Zone of skin (tissue), 1 donor: ENCODE data around the gene CAPRIN1.

GRCh38 chr11:33770159-33770686, 4.1 kb downstream of the FBXO3 start:
- RRBS = no CpG with 5 or more reads among the region's 2 CpGs

GRCh38 chr11:33860917-33861430, 30.9 kb downstream of the LMO2 start:
- RRBS = no CpG with 5 or more reads among the region's 6 CpGs

DNA sequence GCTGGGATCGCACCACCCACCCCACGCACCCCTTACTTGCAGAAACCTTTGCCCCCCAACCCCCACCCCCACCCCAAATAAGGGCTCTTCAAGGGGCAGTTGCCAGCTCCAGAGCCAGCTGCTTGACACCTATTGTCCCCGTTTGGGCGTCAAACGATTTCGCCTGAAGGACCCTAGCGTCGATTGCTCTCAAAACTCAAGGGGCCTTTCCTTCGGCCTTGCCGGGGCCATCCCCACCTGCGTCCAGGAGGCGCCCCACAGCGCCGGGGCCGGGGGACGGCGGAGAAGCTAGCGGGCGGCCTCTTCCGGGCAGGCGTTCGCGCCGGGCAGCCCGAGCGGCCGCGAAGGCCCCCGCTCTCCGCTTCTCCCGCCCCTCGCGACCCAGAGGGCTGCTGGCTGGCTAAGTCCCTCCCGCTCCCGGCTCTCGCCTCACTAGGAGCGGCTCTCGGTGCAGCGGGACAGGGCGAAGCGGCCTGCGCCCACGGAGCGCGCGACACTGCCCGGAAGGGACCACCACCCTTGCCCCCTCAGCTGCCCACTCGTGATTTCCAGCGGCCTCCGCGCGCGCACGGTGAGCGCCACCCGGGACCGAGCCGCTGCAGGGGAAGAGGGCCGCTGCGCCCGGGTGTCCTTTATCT, at the start of gene CAPRIN1:
CAPRIN1 (plus strand) TSS at position 431 of the 638 bp plus-strand sequence.
- RRBS = under 1% methylated on average over 41 of the region's 61 CpGs

GRCh38 chr11:34067767-34068471, 16.4 kb downstream of the CAPRIN1 start:
- RRBS = no CpG with 5 or more reads among the region's 3 CpGs

DNA sequence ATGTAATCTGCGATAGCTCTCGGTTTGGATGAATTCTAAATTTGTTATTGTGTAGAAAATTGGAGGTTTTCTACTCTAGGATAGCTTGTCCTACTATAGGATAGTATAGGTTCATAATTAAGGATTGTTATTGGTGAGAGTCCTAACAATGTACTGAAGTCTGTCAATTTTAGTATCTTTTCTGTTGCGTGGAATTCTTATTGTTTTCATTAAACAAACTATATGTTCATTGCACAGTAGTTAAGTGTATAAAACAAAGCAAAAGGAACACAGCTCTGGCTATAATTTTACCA, 16.9 kb downstream of the CAPRIN1 start:
- RRBS = no CpG with 5 or more reads among the region's 3 CpGs

DNA sequence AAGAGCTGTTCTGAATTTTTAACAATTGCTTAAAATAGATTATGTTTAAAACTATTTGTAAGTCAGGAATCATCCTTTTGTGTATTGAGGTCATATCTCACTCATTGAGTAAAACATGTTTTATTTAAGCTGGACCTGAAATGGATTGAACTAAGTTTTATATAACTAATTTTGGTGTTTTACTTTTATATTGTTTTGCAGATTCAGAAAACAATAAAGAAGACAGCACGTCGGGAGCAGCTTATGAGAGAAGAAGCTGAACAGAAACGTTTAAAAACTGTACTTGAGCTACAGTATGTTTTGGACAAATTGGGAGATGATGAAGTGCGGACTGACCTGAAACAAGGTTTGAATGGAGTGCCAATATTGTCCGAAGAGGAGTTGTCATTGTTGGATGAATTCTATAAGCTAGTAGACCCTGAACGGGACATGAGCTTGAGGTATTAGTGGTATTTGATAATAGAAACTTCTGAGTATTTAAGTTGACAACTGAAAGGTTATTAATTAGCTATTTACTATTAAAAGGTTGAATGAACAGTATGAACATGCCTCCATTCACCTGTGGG, 24.6 kb downstream of the CAPRIN1 start:
- RRBS = no CpG with 5 or more reads among the region's 6 CpGs

DNA sequence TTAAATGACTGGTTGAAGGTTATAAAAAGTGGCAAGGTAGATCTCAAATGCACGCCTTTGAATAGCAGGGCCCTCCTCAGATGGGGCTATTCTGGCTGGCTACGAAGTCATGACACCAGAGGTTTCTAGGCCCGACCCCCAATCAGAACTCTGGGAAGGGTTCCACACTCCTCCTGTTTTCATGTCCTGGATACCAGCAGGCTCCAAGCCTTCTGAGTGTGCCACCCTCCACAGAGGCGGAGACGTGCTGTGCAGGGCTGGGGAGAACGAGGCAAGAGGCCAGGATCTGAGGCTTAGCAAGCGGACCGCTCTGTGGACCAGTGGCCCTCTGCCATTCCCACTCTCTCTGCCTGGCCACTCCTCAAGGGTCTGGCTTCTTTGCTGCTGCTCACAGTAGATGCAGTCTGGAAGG, 86.9 kb downstream of the NAT10 start:
- RRBS = no CpG with 5 or more reads among the region's 8 CpGs

DNA sequence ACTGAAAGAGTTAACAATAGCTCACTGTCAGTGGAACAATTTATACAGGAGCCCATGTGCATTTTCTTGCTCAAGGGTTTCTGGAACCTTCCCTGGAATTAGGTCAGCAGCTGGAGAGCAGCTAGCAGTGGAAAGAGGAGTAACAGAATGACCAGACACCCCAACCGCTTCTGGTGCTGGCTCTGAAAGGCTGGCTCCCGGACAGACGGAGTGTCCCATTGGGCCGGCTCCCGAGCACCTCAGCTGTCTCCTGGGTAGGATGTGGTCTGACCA, 44.8 kb downstream of the ABTB2 start:
- RRBS = no CpG with 5 or more reads among the region's 5 CpGs

DNA sequence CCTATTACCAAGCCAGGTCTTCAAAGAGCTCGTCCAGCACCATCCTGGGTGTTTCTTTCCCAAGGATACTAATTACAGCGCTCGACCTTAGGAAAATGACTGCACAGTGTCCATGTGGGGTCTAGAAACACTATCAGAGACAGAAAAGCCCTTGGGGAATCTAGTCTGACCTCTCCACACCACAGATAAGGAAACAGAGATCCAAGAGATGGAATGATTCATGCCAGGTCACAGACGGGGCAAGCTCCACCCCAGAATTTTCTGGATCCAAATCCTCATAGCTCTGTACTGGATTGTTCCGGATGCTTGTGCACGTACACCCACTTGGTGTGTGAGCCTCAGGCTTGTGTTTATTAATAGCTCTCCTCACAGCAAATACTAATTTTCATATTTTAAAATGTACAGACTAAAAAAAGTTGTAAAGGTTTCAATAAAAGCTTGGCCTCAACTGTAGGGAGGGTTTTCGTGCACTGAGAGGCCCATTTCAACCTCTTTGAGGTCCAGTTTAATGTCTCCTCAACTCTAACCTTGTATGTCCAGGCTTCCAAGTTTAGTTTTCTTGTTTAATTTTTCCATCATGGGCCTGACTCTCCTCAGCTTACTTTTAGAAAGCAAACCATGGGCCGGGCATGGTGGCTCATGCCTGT, 11.2 kb downstream of the ABTB2 start:
- RRBS = no CpG with 5 or more reads among the region's 8 CpGs

GRCh38 chr11:34630612-34630974, 9.7 kb downstream of the EHF start:
- RRBS = no CpG with 5 or more reads among the region's 7 CpGs

GRCh38 chr11:34641061-34641388, 20.1 kb downstream of the EHF start:
- RRBS = no CpG with 5 or more reads among the region's 1 CpG

DNA sequence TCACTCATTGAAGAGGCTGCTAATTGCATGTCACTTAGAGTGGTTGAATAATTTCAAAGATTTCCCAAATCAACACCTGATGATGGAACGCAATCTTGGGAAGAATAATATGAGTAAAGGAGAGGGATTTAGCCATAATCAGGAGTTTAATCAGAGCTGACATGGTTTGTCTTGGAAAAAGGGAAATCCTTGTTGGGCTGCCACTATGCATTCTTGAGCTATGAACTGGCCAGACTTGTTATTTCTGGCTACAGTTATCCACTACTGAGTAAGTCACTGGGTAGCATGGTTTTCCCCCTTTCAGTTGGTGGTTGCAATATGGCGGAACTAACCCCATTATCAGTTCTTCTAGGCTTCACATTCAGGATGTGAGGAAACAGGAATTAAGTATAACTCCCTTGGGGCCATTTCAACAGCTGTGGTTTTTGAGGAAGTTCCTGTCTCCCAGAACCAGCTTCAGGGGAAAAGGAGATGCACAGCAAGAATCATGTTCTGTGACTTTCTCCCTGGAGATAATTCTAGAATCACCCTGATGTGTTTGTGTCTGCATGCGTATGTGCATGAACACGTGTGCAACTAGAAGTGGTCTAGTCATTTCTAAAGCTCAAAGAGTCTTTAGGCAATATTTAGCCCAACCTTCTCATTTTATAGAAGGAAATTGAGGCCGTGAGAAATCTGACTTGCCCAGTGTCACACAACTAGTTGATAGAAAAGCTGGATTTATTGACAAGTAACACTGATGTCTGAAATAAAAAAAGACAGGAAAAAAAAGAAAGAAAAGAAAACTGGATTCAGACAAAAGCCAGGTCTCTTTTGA, 103.0 kb upstream of the CD44 start:
- RRBS = no CpG with 5 or more reads among the region's 5 CpGs

GRCh38 chr11:35045042-35045764, 93.8 kb upstream of the CD44 start:
- RRBS = no CpG with 5 or more reads among the region's 11 CpGs

DNA sequence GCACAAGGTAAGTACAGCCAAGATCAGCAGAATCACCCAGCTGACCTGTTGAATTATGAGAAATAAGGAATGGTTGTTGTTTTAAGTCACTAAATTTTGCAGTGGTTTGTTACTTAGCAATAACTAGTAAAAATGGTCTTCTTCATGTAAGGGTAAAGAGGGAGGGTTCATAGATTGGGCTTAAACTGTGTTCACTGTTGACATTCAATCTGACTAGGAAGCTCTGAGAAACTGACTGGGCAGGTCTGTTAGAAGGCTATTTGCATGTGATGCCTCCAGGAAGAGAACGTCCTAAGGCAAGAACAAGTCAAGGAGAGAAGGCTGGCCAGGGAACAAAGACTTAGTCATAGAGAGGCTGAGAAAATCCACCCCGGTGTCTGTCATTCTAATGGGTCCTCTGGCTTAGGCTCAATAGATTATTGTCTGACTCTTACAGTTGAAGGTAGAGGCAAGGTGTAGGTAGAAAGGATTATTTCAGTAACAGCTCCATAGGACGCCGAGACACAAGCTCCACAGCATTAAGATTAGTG, 50.3 kb upstream of the CD44 start:
- RRBS = no CpG with 5 or more reads among the region's 4 CpGs

- RRBS = no CpG with 5 or more reads among the region's 5 CpGs
Observed at GRCh38 chr11:35143330-35143662, 4.3 kb downstream of the CD44 start.

DNA sequence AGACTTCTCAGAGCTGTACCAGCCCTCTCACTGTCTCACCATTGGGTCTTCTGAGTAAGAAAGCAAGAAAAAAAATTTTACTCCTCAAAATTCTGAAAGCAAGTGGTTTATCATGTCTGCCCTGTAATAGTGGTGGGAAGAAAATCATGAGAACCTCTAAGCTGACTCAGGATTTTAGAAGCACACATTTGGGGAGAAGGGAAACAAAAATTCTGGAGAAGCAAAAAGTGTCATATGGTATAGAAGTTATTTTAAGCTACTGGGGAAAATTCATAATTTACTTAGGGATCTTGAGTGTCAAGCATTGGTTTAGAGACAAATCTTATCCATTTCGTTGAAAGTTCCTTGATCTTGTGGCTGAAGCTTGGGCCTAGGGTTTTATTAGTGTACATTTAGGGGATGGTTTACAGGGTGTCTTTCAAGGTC, 14.9 kb downstream of the CD44 start:
- RRBS = no CpG with 5 or more reads among the region's 1 CpG

DNA sequence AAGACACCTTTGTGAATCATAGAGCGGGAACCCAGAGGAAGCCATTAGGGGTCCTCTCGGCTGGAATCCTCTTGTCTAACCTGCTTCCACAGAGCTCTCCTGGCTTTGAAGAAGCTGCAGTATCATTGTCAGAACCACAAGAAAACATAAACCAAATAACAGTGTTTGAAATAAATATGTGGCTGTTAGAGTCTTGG, 37.9 kb downstream of the CD44 start:
- RRBS = no CpG with 5 or more reads among the region's 2 CpGs

DNA sequence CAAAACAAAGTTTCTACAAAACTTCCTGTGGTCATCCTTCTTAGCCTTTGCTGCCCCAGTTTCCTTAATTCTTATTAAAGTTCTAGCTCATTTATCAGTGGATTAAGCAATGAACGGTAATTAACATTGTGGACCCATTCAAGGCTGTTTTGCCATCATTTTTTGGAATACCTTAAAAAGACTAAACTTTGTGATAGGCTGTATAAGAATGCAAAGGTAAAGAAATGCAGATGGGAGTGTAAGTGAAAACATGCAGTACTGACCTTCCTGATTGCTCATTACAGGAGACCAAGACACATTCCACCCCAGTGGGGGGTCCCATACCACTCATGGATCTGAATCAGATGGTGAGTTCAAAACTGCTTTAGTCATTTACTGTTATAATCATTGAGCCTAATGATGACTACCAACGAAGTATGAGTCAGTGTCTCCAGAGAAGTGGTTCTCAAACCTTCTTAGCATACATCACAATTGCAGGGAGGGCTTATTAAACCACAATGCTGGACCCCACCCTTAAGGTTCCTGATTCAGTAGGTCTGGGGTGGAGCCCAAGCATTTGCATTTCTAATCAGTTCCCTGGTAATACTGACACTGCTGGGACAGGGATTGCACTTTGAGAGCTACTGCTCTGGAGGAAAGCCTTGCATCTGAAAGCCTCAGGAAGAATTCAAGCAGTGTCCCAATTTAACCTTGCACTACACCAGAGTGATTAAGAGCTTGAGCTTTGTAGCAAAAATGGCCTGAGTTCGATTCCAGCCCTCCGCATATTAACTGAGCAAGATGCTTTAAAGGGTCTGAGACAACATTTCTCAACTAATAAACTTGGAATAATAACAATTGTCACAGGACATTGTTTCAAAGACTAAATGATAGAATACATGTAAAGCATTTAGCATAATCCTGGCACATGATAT, 75.9 kb downstream of the CD44 start:
- RRBS = no CpG with 5 or more reads among the region's 4 CpGs

GRCh38 chr11:35334225-35334837, 85.0 kb downstream of the SLC1A2 start:
- RRBS = no CpG with 5 or more reads among the region's 4 CpGs